Cardiac muscle cell (in vitro differentiated cells and primary cell): Measurements from ENCODE around the gene PRKCD.

- RAMPAGE, long total RNA = no peak
- RRBS = no CpG with 5 or more reads among the region's 8 CpGs
These were observed 1.5 kb upstream of the ITIH1 start for GRCh38 chr3:52775837-52776379.

DNA sequence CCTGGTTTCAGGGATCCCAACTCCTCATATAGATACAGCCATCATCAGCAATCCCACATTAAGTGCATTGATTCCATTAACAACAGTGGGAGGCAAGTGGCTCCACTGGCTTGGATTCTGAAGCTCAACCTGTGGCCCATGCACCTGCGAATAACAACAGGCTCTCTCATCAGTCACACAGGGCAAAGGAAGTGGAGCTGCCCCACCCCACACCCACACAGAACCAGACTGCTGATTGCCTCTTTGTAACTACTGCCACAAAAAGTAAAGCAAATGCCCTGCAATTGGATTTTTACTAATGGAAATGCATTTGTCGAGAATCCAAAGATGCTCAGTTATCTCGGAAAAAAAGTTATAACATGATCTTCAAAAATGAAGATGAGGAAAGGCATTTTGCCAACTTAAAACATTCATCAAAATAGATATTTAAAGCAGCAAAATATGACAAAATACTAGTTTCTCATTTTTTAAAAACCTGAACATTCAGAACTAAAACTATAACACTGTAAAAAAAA lies 14.7 kb downstream of the SFMBT1 start:
- RAMPAGE, long total RNA = no peak
- RRBS = no CpG with 5 or more reads among the region's 3 CpGs

GRCh38 chr3:53160957-53161872 lies at the start of gene PRKCD:
Gene PRKCD (plus strand): TSS chr3:53161209.
- RAMPAGE, long total RNA = no peak
- RRBS = 2% methylated on average over 54 of the region's 109 CpGs

DNA sequence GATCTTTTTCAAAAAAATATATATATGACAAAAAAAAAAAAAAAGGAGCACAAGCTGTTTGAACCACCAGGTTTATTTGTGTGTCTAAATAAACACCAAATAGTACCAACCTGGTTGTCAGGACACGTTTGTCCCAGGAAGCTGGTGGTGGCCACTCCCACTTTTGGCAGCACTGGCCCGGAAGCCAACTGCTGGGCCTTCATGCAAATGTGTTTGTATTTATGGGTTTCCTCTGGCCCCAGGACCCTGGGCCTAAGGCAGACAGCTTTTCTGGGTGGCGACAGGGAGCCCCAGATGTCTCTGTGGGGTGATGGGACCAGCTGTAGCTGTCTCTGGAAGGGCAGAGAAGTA lies 31.6 kb downstream of the PRKCD start:
- RAMPAGE, long total RNA = no peak
- RRBS = no CpG with 5 or more reads among the region's 3 CpGs

GRCh38 chr3:53230241-53230753 lies 25.5 kb downstream of the TKT start:
- RAMPAGE, long total RNA = no peak
- RRBS = no CpG with 5 or more reads among the region's 12 CpGs

DNA sequence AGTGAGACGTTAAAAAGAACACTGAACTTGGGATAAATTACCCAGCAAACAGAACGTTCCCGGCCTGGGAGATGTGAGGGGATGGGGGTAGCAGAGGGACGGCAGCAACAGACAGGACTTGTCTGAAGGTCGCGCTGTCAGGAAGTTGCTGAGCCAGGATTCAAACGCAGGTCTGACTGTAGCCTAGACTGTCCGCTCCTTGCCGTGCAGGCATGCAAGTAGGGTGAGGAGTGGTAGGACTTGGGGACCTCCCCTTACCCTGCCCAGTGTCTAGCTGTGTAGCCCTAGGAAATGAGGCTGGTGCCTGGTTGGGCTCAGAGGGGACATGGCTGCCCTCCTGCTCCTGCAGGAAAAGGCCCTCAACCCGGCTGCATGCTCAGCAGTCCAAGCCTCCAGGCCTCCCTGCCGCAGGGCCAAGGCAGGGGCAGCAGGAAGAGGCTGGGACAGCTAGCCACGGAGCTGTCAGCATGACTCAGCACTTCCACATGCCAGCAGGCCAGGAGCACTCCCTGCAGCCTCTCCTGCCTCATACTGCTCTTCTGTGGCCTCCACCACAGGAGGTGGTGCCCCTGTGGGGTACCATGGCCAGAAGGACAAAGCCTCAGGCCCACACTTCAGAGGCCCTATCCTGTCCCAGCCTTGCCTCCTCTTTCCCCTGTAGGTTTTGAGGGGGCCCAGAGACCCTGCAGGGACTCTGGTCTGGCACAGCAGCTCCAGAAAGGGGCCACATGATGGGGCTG lies 19.8 kb downstream of the TKT start:
- RAMPAGE, long total RNA = no peak
- RRBS = no CpG with 5 or more reads among the region's 12 CpGs

DNA sequence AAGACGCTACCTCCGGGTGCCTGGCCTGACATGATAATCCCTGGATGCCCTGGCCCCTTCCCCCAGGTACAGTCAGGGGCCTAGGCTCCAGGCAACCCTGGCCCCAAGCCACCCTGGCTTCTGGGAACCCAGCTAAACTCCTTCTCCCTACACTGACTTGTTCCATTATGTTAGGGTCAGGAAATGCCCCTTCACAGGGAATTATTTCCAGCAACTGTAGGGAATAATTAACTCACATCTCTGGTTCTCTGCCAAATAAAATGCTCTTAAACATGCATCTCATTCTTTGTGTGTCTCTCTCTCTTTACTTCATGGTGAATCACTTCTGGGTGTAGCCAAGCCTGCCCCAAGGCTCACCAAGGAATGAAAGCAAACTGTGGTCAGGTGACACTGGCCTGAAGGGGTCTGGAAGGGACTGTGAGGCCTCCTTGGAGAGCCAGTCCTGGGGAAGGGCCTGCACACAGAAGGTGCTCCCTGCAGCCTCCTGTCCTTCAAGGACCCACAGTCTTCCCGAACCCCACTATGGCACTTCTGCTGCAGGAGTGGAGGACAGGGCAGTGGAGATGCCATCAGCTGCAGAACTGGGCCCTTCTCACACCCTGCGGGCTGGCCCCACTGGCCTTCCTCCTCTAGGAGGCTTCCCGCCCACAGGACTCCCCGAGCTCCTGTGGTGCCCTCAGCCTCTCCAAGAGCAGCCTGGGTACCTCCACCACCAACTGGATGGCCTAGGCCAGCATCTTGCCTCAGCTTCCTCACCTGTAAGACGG lies 17.6 kb downstream of the TKT start:
- RAMPAGE, long total RNA = no peak
- RRBS = no CpG with 5 or more reads among the region's 7 CpGs

- RAMPAGE, long total RNA = no peak
- RRBS = no CpG with 5 or more reads among the region's 7 CpGs
These were observed 11.6 kb downstream of the DCP1A start for GRCh38 chr3:53335781-53336171.

DNA sequence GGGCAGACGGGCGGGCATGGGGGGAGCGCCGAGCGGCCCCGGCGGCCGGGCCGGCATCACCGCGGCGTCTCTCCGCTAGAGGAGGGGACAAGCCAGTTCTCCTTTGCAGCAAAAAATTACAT lies 207 bp downstream of the CACNA1D start:
- RAMPAGE, long total RNA = no peak
- RRBS = 2% methylated on average over 6 of the region's 13 CpGs

DNA sequence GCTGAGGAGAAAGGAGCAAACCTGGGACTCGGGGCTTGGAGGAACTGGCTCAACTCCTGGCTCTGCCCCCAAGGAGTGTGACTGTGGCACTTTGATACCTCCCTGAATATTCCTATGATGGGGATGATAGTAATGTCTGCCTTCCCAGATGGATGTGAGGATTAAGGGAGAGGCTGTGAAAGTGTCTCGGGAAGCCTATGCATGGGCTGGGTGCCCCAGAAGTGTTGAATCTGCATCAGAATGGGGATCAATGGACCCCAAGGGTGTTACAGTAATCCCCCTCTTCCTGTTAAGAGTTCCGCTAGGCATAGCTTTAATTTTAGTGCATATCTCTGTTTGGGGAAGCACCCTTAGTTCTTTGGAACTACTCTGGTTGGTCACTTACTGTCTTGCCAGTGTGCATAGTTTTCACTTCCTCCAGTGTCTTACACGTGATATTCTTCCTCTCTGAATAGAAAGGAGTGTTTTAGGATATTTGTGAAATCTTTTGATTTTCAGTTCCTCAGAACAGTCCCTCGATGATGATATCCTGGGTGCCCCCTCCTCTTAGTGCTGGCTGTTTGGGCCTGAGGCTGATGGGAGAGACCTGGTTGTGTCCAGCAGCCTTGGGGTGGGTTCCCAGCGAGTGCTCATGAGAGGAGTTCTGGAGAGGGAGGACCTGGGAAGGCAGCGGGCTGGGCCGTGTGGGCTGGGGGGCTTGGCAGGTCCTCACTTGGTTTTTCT lies 97.5 kb downstream of the CHDH start:
- RAMPAGE, long total RNA = no peak
- RRBS = no CpG with 5 or more reads among the region's 8 CpGs

DNA sequence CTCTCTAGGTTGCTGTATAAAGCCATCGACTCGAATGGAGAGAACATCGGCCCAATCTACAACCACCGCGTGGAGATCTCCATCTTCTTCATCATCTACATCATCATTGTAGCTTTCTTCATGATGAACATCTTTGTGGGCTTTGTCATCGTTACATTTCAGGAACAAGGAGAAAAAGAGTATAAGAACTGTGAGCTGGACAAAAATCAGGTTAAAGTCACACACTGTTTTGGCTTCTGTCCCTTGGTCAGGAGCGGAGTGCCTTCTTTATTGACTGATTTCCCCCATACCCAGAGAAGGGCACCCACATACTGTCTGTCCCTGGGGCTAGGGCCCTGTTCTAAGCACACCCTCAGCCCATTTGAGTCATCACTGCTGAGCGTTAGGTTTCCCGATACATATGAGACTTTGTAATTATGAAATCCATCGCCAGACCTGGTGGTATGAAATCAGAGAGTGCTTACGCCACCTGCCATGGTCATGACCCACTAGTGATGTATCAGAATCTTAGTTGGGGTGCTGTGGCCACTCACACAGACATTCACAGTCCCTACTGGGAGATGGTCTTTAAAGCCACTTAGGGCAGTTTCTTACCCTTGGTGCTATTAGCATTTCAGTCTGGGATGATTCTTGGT lies 96.8 kb downstream of the CHDH start:
- RAMPAGE, long total RNA = no peak
- RRBS = no CpG with 5 or more reads among the region's 11 CpGs

DNA sequence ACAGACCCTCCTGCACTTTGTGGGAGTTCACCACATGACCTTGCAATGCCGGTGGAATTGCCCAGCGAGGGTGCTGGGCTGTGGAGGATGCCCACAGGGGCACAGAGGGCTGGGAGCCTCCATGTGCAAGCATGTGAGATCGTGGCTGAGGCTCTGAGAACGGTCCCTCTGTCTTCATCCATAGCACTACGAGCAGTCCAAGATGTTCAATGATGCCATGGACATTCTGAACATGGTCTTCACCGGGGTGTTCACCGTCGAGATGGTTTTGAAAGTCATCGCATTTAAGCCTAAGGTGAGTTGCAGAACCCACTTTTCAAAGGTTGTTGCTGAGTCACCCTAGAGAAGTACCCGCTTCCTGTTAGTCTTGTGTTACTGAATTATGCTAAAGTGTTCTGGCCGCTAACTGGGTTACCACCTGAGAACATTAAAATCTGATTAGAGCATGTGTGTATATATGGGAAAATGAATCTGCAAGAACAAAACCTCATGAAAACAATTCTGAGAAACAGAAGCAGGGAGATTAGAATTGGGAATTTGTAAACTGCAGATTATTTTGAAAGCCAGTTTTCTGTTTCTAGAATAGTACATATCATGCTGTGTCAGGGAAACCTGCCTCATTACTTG lies 92.7 kb downstream of the CHDH start:
- RAMPAGE, long total RNA = no peak
- RRBS = no CpG with 5 or more reads among the region's 11 CpGs

DNA sequence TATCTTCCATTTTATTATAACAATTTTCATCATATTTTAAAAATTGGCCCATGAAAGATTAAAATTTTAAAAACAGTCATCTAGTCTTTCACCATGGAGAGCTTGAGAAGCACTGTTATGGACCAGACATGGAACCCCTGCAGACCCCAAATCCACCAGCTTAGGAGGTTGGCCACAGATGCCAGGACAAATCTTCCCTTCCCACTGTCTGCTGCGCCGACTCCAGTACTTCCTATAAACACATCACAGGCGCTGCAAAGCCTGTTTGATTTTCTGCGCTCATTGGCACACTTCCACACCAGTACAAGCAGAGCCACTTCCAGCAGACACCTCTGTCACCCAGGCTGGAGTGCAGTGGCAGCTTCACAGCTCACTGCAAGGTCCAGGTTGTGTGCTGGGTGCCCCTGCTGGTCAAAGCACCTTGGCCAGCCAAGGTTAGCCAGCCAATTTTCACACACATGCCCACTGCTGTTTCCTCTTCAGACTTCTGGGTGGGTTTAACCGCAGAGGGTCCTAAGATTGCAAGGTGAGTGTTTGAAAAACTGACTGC lies 5.0 kb downstream of the CHDH start:
- RAMPAGE, long total RNA = no peak
- RRBS = no CpG with 5 or more reads among the region's 5 CpGs

- RAMPAGE, long total RNA = no peak
- RRBS = 7% methylated on average over 5 of the region's 33 CpGs
These were observed 1.2 kb downstream of the CACNA2D3 start for GRCh38 chr3:54123283-54124176.

GRCh38 chr3:55480640-55481743 lies 6.1 kb downstream of the WNT5A start:
- RAMPAGE, long total RNA = no peak
- RRBS = 0% methylated on average over 5 of the region's 45 CpGs

DNA sequence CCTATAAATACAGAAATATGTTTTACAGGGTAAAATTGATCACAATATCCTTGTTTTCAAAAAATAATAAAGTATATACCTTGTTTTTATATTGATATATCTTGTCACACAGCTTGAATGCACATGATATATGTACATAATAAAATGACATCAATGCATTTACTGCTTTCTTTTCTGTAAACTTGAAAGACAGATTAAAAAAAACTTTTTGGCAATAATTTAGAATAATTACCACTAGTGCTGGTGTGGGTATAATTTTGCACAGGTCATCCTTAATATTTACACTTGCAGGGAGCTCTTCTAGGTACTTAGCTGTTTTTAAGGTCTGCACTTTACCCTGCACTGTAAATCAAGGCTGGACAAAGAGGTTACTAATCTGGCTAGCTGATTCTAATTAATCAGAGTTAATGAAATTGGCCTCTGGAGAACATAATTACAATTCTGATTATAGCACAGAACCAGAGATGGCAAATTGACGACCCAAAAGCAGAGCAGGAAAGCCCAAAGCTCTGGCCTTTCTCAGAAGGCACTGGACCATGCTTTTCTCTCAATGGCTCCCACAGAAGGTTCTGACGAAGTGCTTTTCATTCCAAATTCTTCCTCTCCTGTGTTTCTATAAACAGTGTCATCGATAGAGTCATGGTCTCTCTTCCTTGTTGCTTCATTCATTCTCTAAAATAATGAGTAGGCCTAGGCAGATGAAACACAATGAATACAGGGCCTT lies 44.8 kb upstream of the TASOR start:
- RAMPAGE, long total RNA = no peak
- RRBS = no CpG with 5 or more reads among the region's 3 CpGs

DNA sequence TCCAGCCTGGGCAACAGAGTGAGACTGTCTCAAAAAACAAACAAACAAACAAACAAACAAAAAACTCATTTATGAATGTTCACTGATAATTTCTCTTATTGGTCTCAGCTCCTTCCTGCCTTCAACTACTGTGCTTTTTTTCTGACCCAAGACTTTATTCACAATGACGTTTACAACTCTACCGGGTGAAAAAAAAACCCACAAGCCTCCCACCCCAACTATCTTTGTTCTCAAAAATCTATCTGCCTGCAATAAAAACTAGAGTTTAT lies 52.1 kb upstream of the TASOR start:
- RAMPAGE, long total RNA = no peak
- RRBS = no CpG with 5 or more reads among the region's 2 CpGs

DNA sequence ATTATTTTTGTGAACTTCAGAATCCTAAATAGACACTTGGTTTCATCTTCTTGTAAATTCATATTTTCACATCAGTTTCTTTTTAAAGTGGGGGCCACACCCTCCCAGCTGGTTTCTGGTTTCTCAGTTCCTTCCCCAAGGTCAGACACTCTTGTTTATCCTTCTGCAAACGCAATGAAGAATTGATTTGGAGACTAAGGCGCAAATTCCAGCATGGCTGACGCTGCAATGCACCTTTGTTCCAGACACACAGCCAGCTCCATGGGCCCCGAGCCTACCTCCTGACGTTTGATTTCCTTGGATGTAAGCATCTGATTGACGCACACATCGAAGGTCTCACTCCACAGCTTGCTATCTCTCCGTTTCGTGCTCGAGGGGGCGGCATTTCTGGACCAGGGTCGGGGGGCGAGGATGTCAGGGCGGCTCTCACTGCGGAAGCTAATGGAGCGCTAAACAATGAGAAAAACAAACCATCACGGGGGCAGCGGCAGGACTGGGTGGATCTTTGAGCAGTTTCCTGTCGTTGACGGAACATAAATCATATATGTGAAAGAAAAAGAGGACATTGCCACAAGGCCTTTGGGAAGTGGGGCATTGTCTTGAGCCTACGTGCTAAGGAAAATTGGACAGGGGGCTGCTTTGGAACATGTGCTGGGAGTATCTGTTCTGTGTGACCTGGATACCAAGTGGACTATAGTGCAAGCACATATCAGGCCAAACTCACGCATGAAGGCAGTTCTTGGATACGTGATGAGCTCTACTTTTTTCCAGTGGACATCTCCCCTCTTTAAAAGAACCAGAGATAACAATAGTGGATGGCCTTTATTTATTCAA lies 46.8 kb downstream of the ARHGEF3 start:
- RAMPAGE, long total RNA = no peak
- RRBS = no CpG with 5 or more reads among the region's 23 CpGs

DNA sequence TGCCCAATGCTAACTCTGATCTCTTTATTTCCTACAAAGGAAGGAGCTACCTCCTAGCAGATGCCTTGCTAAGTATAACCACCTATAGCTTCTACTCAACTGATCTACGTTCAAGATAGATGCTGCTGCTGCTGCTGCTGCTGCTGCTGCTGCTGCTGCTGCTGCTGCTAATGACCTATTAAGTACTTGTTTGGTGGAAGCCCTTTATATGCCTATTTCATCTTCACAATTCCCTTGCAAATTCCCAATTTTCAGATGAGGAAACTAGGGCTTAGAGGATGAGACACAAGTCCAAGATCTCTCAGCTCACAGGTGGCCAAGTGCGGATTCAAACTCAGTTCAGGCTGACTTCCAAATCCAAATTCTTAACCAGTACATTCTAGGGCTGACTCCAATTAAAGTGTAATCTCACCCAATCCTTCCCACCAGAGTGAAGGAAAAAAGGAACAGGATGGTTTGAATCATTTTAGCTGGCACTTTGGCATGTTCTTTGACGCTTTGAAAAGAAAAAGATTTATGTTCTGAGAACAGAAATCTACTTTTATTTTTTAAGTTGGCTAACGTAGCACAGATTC lies 12.8 kb downstream of the ARHGEF3 start:
- RAMPAGE, long total RNA = no peak
- RRBS = no CpG with 5 or more reads among the region's 4 CpGs

DNA sequence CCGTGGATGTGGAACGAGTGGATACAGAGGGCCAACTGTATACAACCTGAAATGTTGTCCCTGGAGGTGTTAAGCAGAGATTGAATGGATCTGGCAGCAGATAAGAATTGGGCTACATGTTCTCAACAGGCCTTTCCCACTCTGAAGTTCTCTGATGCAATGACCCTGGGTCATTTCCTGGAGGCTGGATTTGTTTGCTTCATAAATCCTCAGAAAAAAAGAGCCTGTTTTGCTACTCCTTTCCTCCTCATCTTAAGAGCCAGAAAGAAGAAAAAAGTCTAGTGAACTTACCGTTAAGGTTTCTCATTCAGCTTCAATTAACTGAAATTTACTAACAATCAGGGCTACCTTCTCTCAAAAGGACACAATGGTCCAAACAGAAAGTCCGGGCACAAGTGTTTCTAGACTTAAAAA lies 6.6 kb downstream of the ARHGEF3 start:
- RAMPAGE, long total RNA = no peak
- RRBS = no CpG with 5 or more reads among the region's 4 CpGs